ENCODE measurements around the genes MOB3B, NOL6 and ANKRD18B.

DNA sequence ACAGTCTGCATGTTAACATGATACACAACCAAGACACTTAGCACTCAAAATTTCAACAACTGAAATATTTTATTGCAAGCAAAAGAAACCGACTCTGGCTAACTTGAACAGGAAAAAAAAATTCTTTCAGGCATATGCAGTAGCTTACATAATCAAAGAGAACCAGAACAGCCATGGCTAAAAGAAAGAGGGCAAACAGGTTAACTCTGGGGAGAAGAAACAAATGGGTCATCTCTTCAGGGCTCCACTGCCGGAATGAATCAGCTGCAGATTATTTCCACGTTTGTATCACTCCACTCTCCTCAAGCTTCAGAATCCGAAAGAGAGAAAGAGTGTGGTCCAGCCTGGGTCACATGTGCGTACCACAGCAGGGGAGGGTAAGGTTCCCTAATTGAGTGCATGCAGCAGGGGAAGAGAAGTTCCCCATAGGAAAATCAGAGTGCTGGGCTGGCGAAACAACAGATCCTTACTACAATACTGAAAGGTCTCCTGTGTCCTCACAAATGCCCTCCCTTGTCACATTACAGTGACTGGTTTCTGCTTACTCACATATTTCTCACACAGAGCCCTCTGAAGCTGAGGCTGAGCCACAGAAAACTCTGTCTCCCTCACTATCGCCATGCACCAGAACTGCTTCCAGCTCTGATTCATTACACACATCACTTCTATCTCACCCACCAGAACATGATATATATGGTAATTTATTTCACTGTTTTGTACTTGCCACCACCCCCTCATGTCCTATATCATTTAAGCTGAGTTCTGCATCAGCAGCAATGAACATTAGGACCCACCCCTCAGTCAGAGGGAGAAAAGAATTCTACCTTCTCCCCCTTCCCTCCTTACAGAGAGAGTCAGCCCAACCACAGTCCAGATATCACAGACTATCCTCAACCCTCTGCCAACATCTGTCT is 532.1 kb upstream of the TUSC1 start:
- RRBS: no CpG with 5 or more reads among the region's 7 CpGs
CAGE:
- cytosol, long polyA plus RNA: no peak
- long polyA plus RNA: no peak
- nucleus, long polyA plus RNA: no peak

GRCh38 chr9:26905108-26906058 is 12.8 kb upstream of the CAAP1 start:
- RRBS: no CpG with 5 or more reads among the region's 4 CpGs
CAGE:
- cytosol, long polyA plus RNA: start-site peak on the minus strand at chr9:26905991-26905998, 70 and 84 reads in 2 replicates
- long polyA plus RNA: no peak
- nucleus, long polyA plus RNA: no peak

DNA sequence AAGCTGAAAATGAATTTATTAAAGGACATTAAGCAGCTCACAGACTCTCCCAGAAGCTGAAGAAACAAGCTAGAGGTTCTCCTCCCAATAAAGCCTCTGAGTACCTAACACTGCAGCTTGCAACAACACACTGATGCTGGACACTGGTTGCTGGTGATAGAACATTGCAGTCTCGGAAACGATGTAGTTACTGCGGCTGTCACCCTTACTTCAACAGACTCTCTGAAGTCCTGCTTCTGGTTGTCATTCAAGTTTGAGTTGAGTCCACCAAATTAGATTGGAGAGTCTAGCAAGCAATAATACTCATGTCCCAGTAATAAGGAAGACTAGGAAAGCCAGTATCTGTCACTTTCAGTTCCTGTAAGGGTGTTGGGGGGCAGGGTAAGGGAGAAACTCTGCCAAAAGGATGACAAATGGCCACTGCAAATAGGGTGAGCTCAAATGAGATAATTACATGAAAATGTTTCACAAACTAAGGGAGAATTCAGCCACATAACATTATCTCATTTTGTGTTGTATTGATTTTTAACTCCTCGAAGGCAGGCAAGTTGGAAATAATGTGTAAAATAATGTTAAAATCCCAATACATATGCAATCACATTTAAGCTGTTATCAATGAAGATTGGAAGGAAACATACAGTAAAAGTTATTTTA is 940 bp upstream of the IFT74 start:
- RRBS: no CpG with 5 or more reads among the region's 4 CpGs
CAGE:
- cytosol, long polyA plus RNA: no peak
- long polyA plus RNA: no peak
- nucleus, long polyA plus RNA: no peak

GRCh38 chr9:27005809-27006131 is 298 bp upstream of the LRRC19 start:
- RRBS: no CpG with 5 or more reads among the region's 4 CpGs
CAGE:
- cytosol, long polyA plus RNA: no peak
- long polyA plus RNA: no peak
- nucleus, long polyA plus RNA: no peak

DNA sequence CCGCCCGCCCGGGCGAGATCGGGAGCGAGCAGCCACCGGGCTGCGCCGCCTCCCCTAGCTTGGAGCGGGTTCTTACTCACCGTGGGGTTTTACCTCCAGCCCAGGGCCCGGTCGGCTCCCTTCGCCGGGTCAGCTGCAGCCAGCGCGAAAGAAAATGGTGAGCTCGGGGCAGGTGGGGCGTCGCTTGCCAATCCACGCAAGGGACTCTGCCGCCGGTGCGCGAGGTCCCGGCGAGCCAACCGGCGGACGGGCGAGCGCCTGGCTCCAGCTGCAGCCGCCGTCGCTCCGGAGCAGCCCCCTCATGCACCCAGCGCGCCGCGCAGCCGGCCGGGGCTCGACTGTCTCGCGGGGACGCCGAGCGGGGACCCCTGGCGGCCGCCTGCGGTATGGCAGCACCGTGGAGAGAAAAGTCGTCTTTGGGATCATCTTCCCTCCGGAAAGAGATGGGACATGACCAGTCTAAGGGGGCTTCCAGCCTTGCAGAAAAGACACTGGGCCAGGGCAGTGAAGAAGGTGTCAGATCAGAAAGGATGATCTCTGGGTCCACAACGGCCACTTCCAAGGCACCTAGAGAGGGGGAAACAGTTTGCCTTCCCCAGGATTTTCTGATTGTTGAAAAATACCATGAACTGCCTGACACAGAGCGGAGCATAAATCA is at the start of gene MOB3B:
TSS of gene MOB3B (minus strand) at position 340 of the 658 bp plus-strand sequence.
- RRBS: 2% methylated on average over 39 of the region's 56 CpGs
CAGE:
- cytosol, long polyA plus RNA: no peak
- long polyA plus RNA: no peak
- nucleus, long polyA plus RNA: no peak

GRCh38 chr9:27572486-27573343 is 566 bp downstream of the C9orf72 start:
- RRBS: 1% methylated on average over 21 of the region's 48 CpGs
CAGE:
- cytosol, long polyA plus RNA: no peak
- long polyA plus RNA: no peak
- nucleus, long polyA plus RNA: no peak

DNA sequence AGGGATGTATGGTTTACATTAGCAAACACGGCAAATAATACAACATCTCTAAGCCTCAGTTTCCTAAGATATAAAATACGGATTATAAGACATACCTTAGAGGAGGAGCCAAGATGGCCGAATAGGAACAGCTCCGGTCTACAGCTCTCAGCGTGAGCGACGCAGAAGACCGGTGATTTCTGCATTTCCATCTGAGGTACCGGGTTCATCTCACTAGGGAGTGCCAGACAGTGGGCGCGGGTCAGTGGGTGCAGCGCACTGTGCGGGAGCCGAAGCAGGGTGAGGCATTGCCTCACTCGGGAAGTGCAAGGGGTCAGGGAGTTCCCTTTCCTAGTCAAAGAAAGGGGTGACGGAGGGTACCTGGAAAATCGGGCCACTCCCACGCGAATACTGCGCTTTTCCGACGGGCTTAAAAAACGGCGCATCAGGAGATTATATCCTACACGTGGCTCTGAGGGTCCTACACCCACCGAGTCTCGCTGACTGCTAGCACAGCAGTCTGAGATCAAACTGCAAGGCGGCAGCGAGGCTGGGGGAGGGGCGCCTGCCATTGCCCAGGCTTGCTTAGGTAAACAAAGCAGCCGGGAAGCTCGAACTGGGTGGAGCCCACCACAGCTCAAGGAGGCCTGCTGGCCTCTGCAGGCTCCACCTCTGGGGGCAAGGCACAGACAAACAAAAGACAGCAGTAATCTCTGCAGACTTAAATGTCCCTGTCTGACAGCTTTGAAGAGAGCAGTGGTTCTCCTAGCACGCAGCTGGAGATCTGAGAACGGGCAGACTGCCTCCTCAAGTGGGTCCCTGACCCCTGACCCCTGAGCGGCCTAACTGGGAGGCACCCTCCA is 237.1 kb upstream of the LINGO2 start:
- RRBS: no CpG with 5 or more reads among the region's 35 CpGs
CAGE:
- cytosol, long polyA plus RNA: no peak
- long polyA plus RNA: no peak
- nucleus, long polyA plus RNA: no peak

DNA sequence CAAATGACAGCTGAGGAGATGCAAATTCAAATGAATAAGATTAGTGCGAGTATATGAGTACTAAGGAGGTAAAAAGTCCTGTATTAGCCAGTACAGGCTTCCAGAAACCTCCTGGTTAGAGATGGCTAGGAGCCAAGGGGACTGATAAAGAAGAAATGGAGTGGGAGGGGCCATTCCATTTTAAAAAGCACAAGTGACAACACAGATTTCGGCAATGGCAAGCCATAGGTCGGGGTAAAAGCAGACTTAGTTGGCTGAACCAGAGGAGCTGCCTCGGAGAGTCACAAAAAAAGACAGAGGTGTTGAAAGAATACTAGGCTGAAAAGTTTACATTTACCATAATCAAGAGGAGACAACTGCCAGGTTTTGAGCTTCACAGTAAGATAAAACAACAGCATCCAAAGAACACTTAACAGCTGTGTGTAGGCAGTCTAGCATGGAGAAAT is 9.1 kb downstream of the APTX start:
- RRBS: no CpG with 5 or more reads among the region's 4 CpGs
CAGE:
- cytosol, long polyA plus RNA: no peak
- long polyA plus RNA: no peak
- nucleus, long polyA plus RNA: no peak

DNA sequence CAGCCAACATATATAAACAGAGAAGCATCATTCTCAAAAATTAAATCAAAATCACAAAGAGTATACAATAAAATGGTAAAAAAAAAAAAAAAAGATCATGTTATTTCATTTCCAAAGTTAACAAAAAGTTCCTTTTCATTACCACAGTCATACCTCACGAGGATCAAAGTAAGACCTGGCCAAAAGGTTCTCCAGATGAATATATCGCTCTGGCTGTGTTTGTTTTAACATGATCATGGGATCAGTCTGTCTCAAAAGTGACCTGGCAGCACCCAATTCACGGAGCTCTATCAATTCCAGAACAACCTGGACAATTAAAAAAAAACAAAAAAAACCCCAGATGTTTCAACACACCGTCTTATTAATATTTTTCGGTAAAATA is 4.9 kb downstream of the SMU1 start:
- RRBS: no CpG with 5 or more reads among the region's 5 CpGs
CAGE:
- cytosol, long polyA plus RNA: no peak
- long polyA plus RNA: no peak
- nucleus, long polyA plus RNA: no peak

DNA sequence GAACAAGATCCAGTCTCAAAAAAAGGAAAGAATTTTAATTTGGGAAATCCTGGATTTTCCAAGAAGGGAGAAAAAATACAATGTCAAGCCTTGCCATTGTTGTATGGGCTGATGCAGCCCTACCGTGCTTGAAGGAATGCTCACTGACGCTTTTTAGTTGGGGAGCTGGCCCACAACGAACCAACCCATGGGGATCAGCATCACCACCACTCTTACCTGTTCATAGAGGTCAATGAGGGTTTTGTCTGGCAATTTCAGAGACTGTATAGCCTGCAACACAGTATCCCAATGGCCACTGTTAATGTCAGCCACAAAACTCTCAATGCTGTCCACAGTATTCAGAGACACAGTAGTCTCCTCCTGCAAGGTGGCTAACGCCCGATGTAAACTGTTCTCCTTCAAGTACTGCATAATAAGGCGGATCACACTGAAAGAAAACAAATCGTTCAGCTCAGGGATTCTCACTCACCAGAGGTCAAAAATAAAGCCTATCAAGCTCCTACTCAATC is 3.0 kb downstream of the SMU1 start:
- RRBS: no CpG with 5 or more reads among the region's 7 CpGs
CAGE:
- cytosol, long polyA plus RNA: no peak
- long polyA plus RNA: no peak
- nucleus, long polyA plus RNA: no peak

GRCh38 chr9:33113043-33113630 is 36.7 kb upstream of the SMU1 start:
- RRBS: no CpG with 5 or more reads among the region's 15 CpGs
CAGE:
- cytosol, long polyA plus RNA: no peak
- long polyA plus RNA: no peak
- nucleus, long polyA plus RNA: no peak

DNA sequence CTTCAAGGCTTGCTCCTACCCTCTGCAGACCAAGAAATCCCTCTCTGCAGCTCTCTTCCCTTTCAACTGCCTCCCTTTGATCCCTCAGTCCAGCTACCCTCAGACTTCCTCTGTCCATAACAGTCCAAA is 9.0 kb downstream of the B4GALT1 start:
CAGE:
- cytosol, long polyA plus RNA: no peak
- long polyA plus RNA: no peak
- nucleus, long polyA plus RNA: no peak

- RRBS: no CpG with 5 or more reads among the region's 2 CpGs
CAGE:
- cytosol, long polyA plus RNA: no peak
- long polyA plus RNA: no peak
- nucleus, long polyA plus RNA: no peak
These were observed 8.7 kb downstream of the B4GALT1 start for GRCh38 chr9:33158436-33158927.

- RRBS: no CpG with 5 or more reads among the region's 10 CpGs
CAGE:
- cytosol, long polyA plus RNA: no peak
- long polyA plus RNA: no peak
- nucleus, long polyA plus RNA: no peak
These were observed 5.4 kb upstream of the AQP3 start for GRCh38 chr9:33452634-33453344.

DNA sequence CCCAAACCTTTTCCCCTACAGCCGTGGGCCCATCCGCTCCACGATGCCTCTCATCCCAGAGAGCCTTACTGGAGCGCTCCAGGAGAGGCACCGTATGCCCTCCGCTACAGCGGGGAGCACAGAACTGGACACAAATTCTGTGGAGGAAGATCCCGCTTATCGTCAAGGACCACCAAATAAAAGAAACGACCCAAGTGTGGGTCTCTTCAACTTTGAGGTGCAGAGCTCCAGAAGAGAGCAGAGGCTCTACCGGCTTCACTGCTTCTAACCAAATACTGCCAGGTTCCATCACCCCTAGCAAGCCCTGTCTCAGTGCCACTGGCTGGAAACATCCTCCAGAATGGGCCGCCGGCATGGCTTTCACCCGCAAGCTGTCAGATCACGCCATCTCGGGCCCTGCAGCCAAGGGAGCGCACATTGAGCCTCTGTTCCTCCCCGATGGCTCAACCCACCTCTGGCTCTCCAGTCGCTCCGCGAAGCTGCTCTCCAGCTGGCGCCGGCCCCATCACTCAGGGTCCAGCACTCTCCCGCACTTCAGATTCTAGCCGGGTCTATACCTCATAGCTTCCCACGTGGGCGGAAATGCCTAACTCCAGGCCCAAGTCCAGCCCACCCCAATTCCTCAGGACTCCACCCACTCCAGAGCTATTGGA is at the start of gene NOL6:
TSS of gene NOL6 (minus strand) at position 588 of the 653 bp plus-strand sequence.
- RRBS: 2% methylated on average over 3 of the region's 27 CpGs
CAGE:
- cytosol, long polyA plus RNA: start-site peak on the minus strand centred at position 538 of the sequence, 57 bp wide, 264 and 363 reads in 2 replicates
- long polyA plus RNA: start-site peak on the minus strand centred at position 536 of the sequence, 53 bp wide, 259 and 460 reads in 2 replicates
- nucleus, long polyA plus RNA: no peak

DNA sequence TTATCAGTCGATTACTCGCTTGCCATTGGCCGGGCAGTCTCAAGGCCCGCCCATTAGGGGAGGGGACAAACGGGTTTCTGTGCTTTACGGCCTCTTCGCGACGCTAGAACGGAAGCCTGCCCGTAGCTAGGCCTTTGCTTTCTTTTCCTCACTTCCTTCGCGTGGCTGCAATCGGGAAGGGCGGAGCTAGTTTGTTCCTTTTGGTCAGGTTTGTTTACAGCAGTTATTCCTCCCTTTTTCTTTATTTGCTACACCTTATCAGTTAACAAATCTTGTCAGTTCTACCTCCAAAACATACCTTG is 217 bp upstream of the NOL6 start:
- RRBS: no CpG with 5 or more reads among the region's 15 CpGs
CAGE:
- cytosol, long polyA plus RNA: no peak
- long polyA plus RNA: no peak
- nucleus, long polyA plus RNA: no peak

GRCh38 chr9:33523884-33525053 is at the start of gene ANKRD18B:
Gene ANKRD18B (plus strand): TSS chr9:33524251.
- RRBS: 5% methylated on average over 13 of the region's 95 CpGs
CAGE:
- cytosol, long polyA plus RNA: no peak
- long polyA plus RNA: no peak
- nucleus, long polyA plus RNA: start-site peak on the plus strand at chr9:33523742-33524642, 106 and 131 reads in 2 replicates

DNA sequence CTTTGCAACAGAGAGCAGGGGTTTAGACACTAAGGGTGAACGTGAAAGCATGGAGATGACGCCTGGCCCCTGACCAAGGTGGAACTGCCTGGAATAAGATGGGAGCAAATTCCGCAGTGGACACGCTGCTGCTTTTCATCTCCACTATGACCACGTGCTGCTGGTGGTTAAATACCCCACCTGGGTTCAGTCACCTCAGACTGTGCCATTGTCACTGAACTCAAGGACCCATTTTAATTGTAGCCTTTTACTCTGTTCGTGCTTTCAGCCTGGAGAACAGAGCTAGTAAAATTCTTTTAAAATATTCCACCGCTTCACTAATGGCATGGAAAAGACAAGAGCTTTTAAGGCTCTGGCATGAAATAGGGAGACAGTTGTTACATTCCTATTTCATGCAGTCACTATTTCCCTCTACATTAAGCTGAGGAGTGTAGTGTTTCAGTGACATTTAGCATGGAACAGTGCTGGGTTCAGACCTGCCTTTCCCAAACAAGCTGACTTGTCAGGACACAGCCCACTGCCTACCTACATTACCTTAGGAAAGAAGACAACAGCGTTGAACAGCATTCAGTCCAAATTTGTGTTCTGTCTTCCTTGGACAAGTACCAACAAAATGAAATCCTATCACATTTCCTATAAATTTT is 96.9 kb downstream of the ANKRD18B start:
- RRBS: no CpG with 5 or more reads among the region's 8 CpGs
CAGE:
- cytosol, long polyA plus RNA: no peak
- long polyA plus RNA: no peak
- nucleus, long polyA plus RNA: no peak

DNA sequence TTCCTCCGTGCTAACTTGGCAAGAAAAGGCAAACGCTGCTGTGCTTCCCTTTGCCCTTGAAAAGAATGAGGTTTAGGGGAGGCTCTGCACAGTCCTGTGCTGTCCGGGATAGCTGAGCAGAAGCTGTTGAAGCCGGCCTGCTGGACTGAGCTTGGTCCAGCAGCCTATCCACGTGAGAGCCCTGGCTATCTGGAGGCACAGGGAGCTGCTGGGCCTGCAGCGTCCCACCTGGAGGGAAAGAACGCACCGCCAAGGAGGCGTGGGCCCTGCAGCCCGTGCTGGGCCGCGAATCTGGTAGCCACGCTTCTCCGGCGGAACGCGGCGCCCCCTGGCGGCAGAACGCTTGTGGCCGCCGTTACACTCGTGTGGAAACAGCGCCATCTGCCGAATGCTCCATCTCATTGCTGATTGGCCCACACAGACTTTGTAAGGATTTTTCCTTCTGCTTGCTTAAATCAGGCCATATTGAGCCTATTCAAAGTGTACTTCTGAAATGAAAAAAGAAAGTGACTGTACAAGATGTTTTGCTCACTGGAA is 73.4 kb upstream of the PRSS3 start:
- RRBS: no CpG with 5 or more reads among the region's 25 CpGs
CAGE:
- cytosol, long polyA plus RNA: no peak
- long polyA plus RNA: no peak
- nucleus, long polyA plus RNA: no peak

DNA sequence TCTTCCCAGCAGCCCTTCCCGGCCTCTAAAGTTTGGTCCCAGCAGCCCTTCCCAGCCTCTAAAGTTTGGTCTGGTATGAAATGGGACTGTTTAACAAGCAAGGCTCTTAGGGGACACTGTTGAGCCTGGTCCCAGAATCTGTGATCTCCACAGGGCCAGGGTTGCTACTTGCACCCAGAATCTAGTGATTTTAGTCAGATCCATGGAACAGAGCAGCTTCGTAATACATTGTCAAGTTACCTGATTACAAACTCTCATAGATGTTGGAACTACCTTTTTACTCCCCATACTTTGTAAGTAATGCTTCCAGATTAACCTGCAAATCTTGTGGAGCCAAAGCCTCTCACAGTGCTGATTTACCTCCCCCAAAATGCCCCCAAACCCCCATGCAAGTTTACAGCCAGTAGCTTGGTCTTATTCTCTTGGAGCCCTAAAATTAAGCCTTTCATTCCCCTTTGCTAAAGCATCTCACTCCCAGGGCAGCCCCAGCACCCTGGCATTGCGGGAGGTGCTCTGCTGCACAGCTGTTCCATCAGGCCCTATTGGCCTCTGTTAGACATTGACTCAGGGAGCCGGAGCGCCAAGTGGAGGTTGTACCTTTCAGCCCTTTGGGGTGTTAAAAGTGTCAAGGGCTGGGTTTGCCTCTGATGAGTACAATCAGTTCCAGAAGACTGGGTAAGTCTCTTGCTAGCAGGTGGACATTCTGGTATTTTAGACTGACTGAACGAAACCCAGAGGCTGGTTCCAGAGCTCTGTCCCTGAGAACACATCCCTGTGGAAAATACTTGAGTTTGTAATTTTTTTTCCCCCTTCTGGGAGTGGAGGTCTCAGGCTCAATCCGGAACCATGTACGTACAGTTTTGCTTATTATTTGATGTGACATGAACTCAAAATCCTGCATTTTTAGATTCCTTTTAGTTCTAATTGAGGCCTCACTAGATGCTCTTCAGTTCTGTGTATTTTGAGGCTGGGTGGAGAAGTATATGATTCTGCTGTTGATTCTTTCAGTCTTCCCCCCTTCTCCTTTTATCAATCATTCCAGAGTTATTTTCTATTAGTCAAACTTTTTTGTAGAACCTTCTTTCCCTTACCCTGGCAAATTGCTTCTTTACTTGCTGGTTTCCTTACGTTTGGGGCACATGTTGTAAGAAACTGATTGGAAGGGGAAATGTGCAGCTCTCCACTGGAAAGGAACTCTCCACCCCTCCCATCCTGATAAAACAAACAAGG is 102.4 kb downstream of the UBE2R2 start:
- RRBS: no CpG with 5 or more reads among the region's 9 CpGs
CAGE:
- cytosol, long polyA plus RNA: no peak
- long polyA plus RNA: no peak
- nucleus, long polyA plus RNA: no peak

Measured in IMR-90 (cell line).